Occipital lobe (tissue), 2 donors: ENCODE measurements around the genes PCDHB2, PCDHGA8, PCDHGA10 and PCDHGC3.

- RAMPAGE, long total RNA: no peak
Observed at GRCh38 chr5:141010069-141010616, 41.0 kb upstream of the PCDHB1 start.

DNA sequence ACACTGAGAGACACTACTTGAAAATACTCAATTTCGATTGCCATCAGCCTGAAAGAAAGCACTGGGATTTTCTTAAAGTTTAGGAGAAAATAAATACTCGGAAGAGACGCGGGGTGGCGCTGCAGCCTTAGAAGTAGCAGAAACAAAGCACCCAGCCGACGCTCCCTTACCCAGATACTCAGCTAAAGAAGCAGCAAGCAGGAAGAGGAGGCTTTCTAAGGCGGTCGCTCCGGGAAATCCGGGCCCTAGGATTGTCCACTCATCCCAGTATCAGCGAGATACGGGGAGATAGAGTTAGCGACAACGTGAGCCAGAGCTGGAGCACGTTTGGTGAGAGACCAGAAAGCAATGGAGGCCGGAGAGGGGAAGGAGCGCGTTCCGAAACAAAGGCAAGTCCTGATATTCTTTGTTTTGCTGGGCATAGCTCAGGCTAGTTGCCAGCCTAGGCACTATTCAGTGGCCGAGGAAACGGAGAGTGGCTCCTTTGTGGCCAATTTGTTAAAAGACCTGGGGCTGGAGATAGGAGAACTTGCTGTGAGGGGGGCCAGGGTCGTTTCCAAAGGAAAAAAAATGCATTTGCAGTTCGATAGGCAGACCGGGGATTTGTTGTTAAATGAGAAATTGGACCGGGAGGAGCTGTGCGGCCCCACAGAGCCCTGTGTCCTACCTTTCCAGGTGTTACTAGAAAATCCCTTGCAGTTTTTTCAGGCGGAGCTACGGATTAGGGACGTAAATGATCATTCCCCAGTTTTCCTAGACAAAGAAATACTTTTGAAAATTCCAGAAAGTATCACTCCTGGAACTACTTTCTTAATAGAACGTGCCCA is at the start of gene PCDHB2:
PCDHB2 (plus strand) TSS at position 173 of the 827 bp plus-strand sequence.
- RAMPAGE, long total RNA: no peak

DNA sequence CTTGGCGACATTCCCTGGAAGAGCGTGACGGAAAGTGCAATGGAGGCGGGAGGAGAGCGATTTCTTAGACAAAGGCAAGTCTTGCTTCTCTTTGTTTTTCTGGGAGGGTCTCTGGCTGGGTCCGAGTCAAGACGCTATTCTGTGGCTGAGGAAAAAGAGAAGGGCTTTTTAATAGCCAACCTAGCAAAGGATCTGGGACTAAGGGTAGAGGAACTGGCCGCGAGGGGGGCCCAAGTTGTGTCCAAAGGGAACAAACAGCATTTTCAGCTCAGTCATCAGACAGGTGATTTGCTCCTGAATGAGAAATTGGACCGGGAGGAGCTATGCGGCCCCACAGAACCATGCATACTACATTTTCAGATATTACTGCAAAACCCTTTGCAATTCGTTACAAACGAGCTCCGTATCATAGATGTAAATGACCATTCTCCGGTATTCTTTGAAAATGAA is 363 bp downstream of the PCDHB3 start:
- RAMPAGE, long total RNA: no peak

DNA sequence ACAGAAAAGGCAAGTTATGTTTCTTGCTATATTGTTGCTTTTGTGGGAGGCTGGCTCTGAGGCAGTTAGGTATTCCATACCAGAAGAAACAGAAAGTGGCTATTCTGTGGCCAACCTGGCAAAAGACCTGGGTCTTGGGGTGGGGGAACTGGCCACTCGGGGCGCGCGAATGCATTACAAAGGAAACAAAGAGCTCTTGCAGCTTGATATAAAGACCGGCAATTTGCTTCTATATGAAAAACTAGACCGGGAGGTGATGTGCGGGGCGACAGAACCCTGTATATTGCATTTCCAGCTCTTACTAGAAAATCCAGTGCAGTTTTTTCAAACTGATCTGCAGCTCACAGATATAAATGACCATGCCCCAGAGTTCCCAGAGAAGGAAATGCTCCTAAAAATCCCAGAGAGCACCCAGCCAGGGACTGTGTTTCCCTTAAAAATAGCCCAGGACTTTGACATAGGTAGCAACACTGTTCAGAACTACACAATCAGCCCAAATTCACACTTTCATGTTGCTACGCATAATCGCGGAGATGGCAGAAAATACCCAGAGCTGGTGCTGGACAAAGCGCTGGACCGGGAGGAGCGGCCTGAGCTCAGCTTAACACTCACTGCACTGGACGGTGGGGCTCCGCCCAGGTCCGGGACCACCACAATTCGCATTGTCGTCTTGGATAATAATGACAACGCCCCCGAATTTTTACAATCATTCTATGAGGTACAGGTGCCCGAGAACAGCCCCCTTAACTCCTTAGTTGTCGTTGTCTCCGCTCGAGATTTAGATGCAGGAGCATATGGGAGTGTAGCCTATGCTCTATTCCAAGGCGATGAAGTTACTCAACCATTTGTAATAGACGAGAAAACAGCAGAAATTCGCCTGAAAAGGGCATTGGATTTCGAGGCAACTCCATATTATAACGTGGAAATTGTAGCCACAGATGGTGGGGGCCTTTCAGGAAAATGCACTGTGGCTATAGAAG is 745 bp downstream of the PCDHB5 start:
- RAMPAGE, long total RNA: no peak

DNA sequence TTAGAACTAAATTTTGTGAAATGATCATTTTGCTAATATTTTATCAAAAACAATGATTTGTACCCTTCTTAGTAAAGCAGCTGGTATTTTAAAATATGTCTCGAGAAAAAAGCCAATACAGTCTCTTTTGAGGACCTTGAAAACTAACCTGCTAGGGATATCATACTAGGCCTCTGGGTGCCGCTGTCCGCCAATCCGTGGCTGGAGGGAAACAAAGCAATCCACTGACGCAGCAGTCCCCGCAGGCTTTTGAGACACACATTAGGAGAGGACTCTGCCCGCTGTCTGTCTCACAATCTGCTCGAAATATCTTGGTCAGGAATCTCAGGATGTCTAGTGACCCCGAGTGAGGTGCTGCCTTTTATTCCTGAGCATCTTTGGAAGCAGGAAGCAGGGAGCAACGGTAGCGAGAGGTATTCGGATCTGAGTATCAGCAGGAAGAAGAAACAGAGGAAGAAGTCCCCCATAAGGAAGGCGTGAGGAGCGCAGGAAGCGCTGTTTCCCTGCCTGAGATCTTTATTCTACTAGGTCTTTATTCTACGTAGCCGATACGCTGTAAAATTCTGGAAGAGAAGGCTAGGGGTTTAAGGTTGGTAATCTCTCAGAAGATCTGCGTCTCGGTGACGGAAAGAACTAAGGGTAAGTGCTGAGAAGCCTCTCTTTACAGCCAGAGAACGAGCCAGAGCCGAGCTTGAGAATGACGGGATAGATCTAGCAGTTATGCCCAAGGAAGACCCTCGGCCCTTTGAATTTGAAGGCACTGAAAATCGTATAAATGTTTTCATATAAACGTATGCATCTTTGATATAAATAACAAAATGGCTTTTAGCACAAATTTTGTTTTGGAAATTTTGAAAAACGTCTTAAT is 4.1 kb upstream of the PCDHGA1 start:
- RAMPAGE, long total RNA: no peak

DNA sequence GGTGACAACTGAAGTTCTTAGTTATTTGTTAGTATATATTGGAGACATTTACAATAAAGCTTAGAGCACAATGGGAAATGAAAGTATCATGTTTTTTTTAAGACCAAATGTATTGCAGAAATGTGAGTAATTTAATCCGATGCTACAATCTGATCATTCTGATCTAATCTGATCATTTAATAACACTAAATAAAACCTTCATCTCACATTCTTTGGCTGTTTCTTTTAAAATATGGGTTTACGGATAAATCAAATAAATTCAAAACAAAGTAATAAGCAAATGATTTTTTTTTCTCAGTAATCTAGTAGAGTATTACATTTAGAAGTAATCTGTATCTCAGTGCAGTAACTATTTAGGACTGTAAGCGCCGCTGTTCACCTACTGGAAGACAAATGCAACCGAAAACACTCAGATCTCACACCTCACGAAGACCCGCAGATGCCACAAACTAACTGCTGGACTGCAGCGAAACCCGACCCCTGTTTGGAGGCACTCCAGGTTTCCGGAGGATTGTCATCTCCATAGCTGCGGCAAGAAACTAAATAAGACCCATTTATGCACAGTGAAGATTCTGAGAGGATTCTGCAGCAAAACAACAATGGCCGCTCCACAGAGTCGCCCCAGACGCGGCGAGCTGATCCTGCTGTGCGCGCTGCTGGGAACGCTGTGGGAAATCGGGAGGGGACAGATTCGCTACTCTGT is at the start of gene PCDHGA8:
PCDHGA8 (plus strand) TSS at position 419 of the 703 bp plus-strand sequence.
- RAMPAGE, long total RNA: no peak

DNA sequence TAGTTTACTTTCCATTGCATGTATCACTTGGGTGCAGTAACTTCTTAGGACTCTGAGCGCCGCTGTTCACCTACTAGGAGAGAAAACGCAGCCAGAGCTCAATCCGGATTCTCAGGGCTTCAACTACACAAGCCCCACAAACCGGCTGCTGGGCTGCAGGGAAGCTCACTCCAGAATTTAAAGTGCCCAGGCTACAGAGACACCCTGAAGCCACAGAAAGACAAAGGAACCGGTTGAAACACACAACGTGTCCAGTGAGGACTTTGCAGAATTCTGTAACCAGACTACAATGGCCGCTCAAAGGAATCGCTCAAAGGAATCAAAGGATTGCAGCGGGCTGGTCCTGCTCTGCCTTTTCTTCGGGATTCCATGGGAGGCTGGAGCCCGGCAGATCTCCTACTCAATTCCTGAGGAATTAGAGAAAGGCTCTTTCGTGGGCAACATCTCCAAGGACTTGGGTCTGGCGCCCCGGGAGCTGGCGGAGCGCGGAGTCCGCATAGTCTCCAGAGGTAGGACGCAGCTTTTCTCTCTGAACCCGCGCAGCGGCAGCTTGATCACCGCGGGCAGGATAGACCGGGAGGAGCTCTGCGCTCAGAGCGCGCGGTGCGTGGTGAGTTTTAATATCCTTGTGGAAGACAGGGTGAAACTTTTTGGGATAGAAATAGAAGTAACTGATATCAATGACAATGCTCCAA is at the start of gene PCDHGA10:
PCDHGA10 (plus strand) TSS at position 101 of the 695 bp plus-strand sequence.
- RAMPAGE, long total RNA: no peak

DNA sequence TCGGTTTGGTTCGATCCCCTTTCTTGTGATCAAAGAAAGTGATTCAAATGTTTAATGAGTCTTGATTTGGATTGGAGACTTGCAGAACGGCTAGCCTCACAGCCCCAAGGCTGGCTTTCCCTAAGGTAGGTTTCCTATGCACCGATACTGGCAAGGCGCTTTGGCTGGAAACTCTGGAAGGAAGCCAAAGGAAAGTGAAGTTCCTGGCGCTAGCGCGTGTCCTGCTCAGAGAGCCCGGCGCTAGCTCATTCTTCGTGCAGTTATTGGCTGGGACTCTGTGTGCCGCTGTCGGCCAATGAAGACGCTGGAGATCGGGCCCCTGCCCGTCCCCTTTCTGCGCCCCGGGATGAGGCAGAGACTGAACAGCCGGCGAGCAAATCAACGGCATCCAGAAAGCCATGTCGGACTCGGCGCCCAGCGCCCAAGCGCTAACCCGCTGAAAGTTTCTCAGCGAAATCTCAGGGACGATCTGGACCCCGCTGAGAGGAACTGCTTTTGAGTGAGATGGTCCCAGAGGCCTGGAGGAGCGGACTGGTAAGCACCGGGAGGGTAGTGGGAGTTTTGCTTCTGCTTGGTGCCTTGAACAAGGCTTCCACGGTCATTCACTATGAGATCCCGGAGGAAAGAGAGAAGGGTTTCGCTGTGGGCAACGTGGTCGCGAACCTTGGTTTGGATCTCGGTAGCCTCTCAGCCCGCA is at the start of gene PCDHGC3:
PCDHGC3 (plus strand) TSS at position 354 of the 697 bp plus-strand sequence.
- RAMPAGE, long total RNA: no peak

DNA sequence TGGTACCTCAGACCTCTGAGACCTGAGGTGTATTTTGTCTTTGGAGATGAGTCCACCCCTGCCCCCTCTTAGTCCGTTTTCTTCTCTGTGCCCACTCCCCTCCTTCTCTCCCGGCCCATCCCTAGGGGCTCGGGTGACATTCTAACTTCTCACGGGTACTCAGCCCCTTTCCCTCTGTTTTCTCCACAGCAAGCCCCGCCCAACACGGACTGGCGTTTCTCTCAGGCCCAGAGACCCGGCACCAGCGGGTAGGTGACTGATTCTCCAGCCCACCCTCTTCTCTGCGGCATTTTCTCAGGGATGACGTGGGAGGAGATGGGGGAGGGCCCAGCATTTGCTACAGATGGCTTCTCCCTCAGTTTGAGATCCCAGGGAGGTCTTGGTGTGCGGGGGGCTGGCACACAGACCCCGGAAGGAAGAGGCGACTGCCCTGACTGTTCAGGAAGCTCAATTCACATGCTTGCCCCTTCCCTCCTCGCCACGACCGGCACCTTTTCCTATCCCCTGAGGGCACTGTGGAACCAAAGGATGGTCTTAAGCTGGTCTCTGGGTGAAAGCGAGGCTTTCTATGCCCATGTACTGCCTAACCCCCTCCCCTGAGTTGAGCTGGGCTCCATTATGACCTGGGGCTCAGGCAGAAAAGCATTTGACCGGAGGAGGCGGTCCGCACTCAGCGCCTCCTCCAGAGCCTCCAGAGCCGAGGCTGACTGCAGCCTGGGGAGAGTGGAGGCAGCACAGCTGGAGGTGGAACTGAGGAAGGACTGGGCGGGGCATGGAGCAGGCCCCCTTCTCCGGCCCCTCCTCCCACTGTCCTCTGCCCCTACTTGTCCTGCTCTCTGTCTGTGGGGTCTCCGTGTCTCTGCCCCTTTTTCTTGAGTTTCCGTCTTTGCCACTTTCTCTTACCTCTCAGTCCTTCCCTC is 6.0 kb downstream of the PCDHGC5 start:
- RAMPAGE, long total RNA: no peak

DNA sequence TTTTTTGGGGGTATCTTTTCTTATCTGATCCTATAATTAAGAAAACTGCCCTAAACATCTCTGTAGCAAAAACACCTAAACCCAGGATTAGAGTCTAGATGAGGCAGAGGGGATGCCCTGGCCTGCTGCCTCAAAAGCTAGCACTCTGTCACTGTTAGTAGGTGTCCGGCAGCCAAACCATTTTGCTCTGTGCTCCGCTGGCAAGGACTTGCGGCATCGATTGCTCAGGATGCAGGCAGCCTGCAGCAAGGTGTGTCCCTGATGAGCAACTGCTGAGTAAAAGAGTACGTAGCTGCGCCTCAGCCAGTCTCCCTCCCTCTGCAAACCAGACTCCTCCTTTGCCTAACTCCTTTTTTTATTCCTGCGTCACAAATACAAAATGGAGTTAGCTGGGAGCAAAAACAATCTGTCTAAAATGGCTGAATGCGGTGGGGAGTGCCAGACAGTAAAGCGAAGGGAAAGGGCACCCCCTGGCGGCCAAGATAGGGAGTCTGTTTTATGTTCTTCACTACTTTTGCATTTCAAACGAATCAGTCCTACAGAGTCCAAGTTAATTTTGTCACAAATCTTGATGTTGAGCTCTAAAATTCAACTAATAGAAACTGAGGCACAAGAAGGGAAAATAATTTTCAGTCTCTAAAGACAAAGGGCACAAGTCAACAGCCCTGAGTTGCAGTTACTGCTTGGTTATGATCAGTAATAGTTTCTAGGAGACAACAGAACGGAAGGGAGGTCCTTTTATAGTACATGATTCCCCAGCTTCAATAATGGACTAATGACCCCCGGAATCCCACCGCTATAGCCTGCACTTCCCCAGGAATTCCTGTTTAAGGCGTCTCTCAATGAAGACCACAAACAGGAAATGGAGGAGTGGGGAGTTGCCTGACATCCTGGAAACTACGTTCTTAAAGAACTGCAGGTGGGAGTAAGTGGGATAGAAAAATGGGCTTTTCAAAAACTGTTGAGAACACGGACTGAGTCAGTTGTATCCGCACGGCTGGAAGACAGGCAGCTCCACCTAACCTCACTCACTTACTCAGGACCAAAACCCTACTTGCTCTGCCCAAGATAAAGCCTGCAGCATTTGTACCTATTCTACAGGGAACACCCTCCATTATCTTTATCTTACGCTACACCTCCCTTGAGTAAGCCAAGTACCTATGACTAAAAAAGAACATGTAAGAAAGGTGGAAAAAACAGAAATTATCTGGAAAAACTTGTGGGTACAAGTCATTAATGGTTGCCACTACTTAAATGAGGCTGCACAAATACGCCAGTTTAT is 60.8 kb downstream of the DIAPH1 start:
- RAMPAGE, long total RNA: no peak

DNA sequence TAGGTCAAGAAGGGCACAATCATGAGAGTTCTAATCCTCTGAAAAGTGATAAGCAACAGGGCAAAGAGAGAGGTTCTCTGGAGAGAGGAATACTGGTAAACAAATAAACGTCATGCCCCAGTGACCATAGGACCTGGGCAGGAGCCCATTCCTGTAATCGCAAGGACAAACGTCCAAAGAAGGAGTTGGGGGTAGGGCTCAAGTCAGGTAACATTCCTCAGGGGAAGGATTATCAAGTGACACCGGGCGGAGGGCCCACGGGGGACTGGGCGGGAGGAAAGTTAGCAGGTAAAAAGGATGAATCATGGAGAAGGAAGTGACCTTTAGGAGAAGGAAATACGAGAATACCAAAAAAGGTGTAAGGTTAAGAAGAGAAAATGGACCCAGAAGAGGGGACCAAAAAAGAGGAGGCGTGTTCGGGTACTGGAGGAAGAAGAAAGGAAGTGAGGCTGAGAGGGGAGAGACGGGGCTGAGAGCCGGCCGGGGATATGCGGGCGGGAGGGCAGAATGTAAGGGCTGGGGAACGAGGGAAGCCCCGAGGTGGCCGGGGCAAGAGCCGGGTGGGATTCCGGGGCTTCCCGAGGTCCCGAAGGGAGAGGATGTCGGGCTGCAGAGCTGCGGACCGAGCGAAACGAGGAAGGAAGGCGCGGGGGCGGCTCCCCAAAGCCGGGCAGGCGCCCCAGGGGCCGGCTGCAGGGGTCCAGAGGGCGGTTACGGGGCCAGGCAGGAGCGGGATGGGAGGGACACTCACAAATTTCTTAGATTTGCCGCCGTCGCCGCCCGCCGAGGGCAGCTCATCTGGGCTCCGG is 549 bp downstream of the DIAPH1 start:
- RAMPAGE, long total RNA: no peak

DNA sequence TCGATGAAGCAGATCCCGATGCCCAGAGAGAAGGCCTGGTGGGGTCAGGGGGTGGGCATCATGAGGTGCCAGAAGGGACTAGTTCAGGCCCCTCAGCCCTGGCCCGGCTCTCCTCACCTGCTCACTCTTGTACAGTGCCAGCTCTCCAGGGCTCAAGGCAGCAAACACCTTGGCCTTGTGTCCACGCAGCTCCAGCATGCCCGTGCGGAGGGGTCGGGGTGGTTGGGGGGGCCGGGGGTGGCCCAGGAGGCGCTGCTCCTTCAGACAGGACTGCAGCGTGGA is 9.5 kb downstream of the ARAP3 start:
- RAMPAGE, long total RNA: no peak

- RAMPAGE, long total RNA: no peak
Observed at GRCh38 chr5:141880803-141881882, 2.9 kb upstream of the PCDH1 start.

DNA sequence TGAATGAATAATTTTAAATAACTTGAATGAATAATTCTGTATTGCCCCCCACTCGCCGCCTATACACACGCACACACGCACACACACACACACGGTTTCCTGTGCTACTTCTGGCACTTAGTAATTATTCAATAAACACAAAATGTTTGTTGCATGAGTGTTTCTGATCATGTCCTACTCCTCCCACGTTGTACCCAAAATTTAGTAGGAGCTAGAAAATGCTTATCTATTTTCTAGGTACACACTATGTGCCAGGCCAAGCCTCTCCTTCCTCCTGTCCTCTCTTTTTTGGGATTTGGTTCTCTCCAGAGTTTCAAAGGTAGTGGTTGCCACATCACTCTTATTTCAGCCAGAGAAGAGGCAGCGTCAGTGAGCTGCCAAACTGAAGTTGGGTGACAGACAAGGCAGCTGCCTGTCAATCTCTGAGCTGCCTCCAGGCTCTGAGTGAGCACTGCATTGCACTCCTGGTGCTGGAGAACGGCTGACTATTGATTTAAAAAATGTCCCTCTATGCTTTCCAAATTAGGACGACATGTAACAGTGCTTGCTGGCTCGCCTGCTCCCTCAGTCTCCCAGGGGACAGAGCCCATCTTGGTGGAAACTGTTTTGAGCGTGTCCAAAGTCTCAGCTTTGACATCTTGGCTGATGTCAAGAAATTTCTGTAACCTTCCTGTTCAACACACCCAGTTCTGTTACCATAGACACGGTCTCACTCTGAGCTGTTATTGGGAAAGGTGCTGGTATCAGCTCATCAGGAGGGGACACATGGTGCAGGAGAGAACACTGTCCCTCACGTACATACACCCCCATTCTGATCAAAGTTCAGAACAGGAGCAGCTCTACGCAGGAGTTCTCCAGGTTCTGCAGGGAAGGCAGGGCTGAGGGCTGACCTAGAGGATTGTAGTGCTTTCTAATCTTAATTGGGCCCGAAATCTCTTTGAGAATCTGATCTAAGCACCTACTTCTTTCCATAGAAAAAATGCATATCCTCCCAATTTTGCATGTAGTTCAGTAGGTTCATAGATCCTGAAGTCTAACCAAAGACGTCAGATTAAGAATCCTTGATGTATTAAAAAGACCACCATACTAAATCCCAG is 15.8 kb downstream of the PCDH12 start:
- RAMPAGE, long total RNA: no peak

DNA sequence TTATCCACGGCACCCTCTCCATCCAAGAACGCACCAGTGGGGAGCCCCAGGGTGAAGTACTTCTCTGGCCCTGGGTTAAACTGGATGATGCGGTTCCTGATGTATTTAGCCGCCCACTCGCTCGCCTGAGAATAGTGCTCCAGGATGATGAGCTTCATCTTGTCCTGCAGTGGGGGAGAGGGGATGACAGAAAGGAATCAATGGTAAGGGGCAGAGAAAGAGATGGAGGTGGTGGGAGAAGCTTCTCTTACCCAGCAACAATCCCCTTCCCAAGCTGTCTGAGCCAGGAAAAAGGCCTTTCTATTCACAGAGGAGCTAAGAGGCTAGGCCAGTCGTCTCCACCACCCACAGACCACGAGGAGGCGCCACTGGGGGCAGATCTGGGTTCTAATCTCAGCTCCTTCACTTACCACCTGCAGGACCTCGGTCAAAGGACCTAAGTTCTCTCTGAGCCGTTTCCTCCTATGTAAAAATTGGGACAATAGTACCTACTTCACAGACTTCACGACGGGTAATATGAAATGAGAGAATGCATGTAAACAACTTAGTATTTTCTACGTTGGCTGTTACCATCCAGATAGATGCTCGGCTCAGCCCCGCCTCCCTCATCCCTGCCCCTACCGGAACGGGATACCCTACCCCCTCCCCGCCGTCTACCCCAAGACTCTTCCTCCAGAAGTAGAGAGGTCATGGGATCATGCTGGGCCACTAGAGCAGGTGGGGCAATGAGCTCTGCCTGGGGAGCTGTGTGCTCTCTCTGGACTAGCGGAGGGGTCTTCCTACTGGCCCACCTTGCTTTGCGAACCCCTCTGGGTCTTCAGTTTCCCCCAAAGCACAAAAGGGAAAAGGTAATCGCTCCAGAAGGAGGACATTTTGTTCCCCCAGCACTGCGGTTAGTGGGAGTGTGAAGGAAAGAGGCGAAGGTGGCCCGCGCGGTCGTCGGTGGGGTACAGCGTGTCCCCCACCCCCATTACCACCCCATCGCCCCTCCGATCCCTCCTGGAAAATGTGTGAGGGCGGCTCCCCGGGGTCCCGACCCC is 629 bp downstream of the GNPDA1 start:
- RAMPAGE, long total RNA: no peak

GRCh38 chr5:142015714-142016691 is 3.2 kb upstream of the GNPDA1 start:
- RAMPAGE, long total RNA: no peak

DNA sequence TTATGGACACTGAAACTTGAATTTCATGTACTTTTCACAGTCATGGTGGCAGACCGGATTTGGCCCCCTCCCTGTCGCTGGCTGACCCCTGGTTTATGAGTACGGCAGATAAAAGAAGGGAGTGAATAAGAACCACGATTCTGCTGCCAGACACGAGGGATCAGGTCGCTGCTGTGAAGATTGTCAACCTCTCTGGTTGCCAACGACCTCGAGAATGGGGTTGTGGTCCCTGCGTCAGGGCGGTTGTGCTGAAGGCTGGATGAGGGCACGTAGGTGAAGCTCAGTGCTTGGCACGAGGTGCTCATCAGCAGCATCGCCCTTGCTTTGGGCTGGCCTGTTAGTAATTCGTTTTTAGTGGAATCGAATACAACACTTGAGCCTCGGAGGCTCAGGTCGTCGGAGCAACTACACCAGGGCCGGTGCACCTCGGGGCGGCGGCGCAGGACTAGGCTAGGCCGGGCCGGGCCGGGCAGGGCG is 299 bp upstream of the NDFIP1 start:
- RAMPAGE, long total RNA: no peak

- RAMPAGE, long total RNA: no peak
Observed at GRCh38 chr5:142301752-142301955, 23.2 kb downstream of the SPRY4 start.

DNA sequence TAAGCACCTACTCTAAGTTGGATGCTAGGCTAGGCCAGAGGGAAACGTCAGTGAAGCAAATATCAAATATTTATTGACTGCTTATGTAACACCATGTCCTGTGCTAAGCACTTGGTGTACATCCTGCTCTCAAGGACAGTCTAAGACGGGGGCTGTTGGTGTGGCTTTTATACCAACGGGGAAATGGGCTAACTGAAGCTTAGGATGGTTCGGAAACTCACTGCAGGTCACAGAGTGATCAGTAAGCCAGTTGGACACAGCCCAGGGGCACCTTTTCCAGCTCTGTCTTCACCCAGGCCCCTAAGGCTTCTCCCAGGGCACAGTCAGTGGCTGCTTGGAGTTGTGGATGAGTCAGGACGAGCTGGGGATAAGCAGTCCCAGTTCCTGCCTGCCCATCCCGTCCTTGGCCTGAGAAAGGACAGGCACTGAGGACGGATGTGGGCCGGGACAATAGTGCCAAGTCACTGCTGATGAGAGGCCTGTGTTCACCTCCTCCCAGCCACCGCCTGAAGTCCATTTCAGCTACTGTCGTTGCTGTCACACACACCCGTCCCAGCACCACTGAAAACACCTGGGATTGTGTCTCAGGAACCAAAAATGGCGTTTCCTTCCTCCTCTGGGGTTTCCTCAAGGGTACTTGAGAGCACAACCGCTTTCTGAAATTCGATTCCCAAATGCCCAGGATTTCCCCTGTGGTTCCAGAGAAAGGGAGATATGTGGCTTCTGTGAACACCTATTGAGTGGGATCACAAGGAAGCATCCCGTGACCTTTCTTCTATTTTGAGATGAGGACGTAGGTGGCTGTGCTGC is 17.5 kb upstream of the SPRY4 start:
- RAMPAGE, long total RNA: no peak

DNA sequence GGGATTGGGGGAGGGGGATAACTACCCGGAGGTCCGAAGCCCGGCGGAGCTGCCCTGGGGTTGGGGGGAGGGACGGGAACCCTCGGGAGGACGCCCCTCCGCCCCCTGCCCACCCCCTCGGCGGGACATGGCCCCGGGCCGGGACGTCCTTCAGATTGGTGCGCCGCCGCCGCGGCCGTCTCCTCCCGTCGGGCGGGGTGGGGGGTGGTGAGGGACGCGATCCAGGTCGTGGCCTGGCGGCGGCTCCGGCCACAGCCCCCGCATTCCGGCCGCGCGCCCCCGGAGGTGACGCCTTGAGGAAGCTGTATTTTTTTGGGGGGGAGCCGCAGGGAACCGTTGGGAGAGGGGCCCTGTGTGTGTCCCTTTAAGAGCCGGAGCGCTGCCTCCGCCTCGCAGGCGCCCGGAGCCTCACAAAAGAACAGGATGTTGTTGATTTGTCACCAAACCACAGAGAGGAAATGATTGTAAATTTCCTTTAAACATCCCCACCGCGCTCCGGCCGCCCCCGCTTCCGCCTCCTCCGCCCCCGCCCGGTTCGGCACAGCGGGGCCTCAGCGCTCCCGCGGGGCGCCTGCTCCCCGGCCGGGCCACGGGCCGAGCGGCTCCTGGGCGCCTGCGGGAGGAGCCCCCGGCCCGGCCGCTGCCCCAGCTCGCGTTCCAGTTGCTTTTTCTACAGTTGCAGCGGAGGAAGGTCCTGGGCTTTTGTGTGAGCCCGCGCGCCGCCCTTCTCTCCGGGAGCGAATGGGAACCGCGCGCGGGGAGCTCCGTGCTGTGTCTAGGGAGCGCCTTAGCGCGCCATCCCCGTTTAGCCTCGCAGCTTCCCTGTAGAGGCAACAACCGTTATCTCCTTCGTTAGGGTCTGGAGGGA is 32.1 kb upstream of the SPRY4 start:
- RAMPAGE, long total RNA: no peak